CMK (cell line): Measurements from ENCODE around the gene ASMTL.

DNA sequence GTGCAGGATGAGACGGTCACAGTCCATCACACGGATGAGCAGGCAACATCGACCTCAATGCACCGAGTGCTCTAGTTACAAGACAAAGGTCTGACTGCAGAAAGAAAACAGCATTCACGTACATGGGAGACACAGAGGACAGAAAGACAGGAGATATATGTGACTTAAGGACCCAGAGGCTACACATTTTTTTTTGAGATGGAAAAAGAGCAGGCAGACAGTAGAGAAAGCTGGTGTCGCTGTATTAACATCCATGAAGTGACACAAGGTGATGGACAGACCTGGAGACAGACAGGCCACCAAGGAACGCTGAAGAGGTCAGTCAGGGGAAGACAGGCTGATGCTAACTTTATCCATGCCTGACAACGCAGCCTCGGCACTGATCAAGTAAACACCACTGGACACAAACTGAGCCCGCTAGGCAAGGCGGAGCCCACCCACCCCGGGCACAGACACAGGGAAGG, 19.0 kb downstream of the PPP2R3B start:
- RRBS = no CpG with 5 or more reads among the region's 12 CpGs

DNA sequence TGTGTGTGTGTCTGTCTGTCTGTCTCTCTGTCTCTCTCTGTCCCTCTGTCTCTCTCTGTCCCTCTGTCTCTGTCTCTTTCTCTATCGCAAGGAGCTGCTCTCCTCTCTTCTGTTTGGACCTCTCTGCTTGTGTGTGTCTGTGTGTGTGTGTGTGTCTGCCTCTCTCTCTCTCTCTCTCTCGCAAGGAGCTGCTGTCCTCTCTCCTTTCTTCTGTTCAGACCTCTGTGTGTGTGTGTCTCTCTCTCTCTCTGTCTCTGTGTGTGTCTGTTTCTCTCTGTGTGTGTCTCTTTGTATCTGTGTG, 221.2 kb downstream of the CRLF2 start:
- RRBS = no CpG with 5 or more reads among the region's 2 CpGs

DNA sequence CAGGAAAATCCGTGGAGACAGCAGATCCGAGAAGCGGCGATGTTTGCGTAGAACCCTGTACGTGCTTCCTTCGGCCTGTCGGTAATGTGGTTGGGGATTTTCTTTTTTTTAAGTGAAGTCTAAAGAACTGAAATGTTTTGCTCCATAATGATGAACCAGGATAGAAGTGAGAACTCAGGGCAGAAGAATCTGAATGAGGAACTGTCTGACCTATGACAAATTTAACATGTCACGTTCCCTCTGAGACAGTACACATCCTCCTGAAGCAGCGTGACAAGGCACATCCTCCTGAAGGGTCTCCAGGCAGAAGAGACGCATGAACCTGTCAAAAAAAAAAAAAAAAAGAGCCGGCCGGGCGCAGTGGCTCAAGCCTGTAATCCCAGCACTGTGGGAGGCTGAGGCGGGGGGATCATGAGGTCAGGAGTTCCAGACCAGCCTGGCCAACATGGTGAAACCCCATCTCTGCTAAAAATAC, 6.2 kb downstream of the CSF2RA start:
- RRBS = no CpG with 5 or more reads among the region's 15 CpGs

GRCh38 chrX:1360950-1361641, 24.5 kb downstream of the IL3RA start:
- RRBS = no CpG with 5 or more reads among the region's 10 CpGs

DNA sequence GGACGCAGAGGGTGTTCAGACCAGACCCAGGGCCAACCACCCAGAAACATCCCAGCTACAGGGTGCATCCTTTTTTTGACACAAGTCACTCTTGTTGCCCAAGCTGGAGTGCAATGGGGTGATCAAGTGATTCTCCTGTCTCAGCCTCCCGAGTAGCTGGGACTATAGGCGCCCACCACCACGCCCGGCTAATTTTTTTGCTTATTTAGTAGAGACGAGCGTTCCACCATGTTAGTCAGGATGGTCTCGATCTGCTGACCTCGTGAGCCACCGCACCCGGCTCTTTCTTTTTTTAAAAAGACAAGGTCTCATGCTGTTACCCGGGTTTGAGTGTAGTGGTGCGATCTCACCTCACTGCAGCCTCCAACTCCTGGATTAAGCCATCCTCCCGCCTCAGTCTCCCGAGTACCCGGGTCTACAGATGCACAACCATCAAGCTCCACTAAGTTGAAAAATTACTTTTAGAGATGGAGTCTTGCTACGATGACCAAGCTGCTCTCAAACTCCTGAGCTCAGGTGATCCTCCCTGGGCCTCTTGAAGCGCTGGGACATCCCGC, 2.1 kb downstream of the SLC25A6 start:
- RRBS = 98% methylated on average over 8 of the region's 19 CpGs

- RRBS = no CpG with 5 or more reads among the region's 19 CpGs
These were observed 24.9 kb upstream of the SLC25A6 start for GRCh38 chrX:1416533-1417475.

DNA sequence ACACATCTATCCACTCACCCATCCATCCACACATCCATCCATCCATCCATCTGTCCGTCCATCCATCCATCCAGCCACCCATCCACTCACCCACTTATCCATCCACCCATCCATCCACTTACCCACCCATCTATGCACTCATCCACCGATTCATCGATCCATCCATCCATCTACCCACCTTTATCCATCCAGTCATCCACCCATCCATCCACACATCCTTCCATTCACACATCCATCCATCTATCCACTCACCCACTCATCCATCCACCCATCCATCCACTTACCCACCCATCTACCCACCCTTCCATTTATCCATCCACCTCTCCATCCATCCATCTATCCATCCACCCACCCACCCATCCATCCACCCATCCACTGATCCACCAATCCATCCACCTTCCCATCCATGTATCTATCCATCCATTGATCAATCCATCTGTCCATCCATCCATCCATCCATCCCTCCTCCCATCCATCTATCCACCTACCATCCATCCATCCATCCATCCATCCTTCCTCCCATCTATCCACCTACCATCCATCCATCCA, 28.1 kb downstream of the ASMTL start:
- RRBS = no CpG with 5 or more reads among the region's 3 CpGs

DNA sequence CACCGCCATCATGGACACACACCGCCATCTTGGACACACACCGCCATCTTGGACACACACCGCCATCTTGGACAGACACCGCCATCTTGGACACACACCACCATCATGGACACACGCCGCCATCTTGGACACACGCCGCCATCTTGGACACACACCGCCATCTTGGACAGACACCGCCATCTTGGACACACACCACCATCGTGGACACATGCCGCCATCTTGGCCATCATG, 9.5 kb downstream of the ASMTL start:
- RRBS = no CpG with 5 or more reads among the region's 13 CpGs

DNA sequence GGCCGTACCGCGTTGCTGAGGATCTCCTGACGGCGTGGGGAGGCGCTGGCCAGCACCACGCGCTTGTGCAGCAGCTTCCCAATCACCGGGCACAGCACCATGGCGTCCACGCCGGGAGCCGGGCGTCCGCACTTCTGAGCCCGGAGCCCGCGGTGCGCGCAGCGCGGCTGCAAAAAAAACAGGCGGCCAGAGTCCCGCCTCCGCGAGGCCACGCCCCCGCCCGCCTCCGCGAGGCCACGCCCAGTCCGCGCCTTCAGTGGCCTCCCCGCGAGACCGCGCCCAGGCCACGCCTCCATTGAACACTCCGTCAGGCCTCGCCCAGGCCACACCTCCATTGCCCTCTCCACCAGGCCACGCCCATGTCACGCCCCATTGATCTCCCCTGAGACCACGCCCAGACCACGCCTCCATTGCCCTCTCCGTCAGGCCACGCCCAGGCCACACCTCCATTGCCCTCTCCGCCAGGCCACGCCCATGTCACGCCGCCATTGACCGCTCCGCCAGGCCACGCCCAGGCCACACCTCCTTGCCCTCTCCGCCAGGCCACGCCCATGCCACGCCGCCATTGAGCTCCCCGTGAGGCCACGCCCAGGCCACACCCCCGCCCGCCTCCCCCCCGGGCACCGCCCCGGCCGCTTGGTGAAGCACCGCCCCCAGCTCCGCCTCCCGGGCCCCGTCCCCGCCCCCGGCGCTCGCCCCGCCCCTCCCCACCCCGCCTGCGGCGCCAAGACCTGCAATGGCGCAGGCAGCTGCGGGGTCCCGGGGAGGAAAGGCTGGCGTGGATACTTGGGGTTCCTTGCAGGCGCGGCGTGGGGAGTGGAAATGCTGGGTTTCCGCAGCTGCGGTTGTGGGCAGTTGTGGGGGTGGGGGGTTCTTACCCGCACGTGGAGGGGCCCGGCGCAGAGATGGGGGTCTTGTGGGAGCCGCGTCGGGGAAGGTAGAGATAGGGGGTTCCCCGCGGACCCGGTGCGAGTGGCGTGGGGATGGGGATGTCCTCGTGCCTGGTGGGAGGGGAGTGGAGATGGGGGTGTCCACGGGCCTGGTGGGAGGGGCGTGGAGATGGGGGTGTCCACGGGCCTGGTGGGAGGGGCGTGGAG, at the start of gene ASMTL:
Gene ASMTL (minus strand): TSS at position 170 of the 1,097 bp plus-strand sequence.
- RRBS = 2% methylated on average over 26 of the region's 104 CpGs

GRCh38 chrX:1454105-1454566, 1.4 kb upstream of the ASMTL start:
- RRBS = no CpG with 5 or more reads among the region's 31 CpGs

DNA sequence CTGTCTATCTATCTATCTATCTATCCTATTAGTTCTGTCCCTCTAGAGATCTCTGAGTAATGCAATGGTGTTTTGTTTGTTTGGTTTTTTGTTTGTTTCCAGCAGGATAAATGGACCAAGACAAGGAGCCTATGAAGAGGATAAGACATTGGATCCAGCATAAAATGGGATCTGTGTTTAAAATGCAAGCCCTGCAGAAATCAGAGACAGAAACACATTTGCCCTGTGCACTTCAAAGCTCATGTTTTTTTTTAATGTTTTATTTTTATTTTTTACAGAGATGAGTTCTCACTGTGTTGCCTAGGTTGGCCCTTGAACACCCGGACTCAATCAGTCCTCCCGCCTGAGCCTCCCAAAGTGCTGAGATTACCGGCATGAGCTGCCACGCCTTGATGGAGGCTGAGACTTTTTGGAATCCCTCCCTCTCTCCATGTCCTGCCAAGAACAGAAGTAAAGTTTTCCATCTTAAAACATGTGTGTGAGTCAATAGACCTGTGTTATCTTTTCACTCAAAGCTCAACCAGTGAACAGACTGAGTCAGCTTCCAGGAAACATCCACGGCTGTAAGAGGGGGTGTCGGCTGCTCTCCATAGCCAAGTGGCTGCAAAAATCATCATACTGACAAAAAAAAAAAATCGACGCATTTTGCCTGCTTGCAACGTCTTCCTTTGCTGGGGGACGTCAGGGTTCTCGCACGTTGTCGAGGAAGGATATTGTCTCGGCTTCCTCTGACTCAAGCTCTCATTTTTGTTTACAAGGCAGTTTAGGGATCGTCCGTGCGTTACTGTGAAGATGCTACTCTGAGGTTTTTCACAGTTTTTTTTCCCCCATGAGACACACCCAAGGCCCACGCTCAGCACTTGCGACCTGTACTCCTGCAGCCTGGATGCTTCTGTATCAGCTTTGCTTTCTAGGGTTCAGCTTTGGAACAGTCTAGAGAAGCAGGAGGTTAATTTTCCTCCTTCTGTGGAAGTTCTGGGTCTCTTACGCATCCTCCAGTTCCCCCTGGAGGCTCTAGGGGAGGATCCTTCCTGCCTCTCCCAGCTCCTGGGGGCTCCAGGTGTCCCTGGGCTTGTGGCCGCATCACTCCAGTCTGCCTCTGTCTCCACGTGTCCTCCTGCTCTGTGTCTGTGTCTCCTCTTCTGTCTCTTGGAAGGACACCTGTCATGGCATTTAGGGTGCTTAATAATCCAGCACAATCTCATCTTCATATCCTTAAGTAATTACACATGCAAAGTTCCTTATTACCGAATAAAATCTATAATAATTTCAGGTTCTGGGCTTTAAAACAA, 10.1 kb upstream of the ASMTL start:
- RRBS = no CpG with 5 or more reads among the region's 23 CpGs

GRCh38 chrX:1471567-1472324, 19.0 kb upstream of the ASMTL start:
- RRBS = 61% methylated on average over 3 of the region's 14 CpGs

DNA sequence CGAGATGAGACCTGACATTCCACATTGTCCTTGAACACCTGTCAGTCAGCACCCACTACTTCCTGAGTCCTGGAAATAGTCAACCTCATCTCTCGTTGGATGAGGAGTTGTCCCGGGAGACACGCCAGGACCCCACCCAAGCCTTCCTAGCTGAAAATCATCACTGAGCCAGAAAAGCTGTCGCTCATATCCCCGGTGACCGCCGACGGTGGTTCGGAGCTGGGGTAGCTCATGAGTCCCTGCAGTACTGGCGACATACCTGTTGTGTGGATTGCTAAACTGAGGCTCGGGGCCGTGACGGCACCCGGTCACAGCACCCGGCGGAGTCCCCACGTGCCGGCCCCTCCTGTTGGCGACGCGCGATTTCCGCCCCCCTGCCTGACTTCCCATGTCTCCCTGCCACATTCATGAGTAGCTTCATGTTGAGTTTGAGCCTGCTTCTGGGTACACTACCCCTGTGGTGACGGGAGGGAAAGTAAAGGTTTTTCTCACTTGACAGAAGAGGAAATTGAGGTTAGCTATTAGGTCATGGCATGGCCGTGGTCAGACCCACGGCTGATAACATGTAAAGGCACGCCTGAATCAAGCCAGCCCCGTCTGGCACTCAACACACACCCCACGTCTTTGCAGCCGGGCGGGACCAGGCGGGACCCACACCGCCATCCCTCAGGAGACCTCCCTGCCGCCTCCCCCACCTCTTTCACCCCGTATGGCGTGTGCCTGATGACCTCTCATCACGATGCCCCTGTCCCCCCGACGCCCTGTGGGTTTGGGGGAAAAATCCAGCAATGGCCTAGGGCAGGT, 29.5 kb downstream of the P2RY8 start:
- RRBS = 55% methylated on average over 14 of the region's 40 CpGs

DNA sequence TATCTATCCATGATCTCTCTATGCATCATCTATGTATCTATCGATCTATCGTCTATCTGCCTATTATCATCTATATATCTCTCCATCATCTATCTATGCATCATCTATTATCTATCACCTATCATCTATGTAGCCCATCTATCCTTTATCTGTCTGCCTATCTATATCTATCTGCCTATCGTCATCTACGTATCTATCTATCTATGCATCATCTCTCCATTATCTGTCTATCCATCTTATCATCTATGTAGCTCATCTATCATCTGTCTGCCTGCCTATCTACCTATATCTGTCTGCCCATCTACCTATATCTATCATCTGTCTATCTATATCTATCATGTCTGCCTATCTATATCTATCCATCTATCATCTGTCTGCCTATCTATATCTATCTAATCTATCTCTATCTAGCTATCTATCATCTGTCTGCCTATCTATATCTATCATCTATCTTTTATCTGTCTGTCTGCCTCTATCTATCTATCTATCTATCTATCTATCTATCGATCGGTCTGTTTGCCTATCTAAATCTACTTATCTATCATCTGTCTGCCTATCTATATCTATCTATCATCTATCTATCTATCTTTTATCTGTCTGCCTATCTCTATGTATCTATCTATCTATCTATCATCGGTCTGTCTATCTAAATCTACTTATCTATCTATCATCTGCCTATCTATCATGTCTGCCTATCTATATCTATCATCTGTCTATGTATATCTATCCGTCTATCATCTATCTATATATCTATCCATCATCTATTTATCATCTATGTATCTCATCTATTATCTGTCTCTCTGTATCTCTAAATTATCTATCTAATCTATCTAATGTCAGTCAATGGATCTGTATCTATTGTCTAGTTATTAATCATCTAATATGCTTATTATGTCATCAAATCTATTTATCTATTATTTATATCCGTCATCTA, 320.3 kb downstream of the DHRSX start:
- RRBS = no CpG with 5 or more reads among the region's 9 CpGs

GRCh38 chrX:2342528-2342725, 158.3 kb downstream of the DHRSX start:
- RRBS = no CpG with 5 or more reads among the region's 4 CpGs

DNA sequence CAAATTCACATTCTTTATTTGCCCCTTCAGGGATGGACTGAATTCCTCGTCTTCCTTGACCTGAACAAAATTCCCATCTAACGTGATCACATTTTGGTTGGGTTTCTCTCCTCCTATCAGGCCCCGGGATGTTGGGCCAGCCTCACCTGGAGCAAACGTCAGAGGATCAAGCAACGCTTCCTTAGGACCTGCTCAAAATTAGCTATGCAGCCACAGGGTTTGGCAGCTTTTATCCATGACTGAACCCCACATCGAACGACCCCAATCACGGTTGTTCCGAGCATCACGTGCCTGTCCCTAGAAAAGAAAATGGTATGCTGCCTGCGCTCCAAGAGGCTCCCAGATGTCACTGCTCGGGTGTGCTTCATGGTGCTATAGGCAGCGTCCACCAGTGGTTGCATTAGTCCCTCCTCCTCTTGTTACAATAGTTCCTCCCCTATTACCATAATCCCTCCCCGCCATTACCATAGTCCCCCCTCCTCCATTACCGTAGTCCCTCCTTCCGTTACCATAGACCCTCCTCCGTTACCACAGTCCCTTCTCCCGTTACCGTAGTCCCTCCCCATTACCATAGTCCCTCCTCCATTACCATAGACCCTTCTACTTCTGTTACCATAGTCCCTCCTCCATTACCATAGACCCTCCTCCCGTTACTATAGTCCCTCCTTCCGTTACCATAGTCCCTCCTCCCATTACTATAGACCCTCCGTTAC, 129.9 kb downstream of the DHRSX start:
- RRBS = no CpG with 5 or more reads among the region's 22 CpGs

DNA sequence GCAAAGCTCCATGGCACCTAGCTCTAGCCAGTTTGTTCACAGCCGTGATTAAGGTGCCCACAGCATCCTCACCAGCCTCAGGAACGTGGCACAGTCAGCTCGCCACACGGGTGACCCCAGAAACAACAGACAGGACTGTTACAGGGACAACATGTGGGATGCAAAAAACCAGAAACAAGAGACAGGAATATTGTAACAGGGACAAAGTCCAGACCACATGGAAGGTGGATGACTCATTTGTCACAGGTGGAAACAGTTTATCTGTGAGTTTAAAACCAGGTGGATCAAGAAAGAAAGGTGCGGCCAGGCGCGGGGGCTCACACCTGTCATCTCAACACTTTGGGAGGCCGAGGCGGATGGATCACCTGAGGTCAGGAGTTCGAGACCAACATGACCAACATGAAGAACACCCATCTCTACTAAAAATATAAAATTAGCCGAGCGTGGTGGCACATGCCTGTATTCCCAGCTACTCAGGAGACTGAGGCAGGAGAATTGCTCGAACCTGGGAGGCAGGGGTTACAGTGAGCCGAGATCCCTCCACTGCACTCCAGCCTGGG, 23.4 kb downstream of the DHRSX start:
- RRBS = no CpG with 5 or more reads among the region's 14 CpGs

DNA sequence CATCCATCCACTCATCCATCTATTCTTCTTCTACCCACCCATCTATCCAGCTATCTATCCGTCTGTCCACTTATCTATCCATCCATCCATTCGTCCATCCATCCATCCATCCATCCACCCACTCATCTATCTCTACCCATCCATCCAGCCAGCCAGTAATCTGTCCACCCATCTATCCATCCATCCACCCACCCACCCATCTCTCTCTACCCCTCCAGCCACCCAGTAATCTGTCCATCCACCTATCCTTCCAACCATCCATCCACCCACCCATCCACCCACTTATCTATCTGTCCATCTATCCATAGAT, 84.3 kb upstream of the CD99 start:
- RRBS = no CpG with 5 or more reads among the region's 2 CpGs

GRCh38 chrX:2609116-2609728, 81.9 kb upstream of the CD99 start:
- RRBS = 2% methylated on average over 19 of the region's 73 CpGs

DNA sequence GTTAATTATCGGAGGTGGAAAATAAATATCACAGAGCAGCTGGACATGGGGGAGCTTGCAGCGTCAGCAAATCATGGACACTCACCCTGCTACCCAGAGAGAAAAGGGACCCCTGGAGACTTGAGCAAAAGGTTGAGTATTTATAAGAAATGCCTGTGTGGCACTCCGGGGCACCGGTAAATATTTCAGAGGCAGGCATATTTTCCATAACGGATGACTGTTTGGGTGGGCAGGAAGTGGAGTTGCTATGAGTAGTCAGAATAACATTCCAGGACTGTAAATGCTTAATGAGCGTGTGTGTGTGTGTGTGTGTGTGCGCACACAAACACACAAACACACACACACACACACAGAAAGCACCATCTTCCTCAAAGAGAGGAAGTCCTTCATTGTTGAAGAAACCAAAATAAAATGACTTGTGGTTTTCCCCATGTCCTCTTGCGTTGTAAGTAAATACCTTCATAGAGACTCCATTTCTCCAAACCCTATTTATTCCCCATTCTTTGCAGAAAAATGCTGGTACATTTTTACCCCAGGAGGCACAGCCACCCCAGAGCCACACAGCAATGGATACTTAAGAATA, 74.6 kb downstream of the MXRA5 start:
- RRBS = no CpG with 5 or more reads among the region's 8 CpGs